Astrocyte (in vitro differentiated cells and primary cell): ENCODE measurements around a stretch of chr5.

DNA sequence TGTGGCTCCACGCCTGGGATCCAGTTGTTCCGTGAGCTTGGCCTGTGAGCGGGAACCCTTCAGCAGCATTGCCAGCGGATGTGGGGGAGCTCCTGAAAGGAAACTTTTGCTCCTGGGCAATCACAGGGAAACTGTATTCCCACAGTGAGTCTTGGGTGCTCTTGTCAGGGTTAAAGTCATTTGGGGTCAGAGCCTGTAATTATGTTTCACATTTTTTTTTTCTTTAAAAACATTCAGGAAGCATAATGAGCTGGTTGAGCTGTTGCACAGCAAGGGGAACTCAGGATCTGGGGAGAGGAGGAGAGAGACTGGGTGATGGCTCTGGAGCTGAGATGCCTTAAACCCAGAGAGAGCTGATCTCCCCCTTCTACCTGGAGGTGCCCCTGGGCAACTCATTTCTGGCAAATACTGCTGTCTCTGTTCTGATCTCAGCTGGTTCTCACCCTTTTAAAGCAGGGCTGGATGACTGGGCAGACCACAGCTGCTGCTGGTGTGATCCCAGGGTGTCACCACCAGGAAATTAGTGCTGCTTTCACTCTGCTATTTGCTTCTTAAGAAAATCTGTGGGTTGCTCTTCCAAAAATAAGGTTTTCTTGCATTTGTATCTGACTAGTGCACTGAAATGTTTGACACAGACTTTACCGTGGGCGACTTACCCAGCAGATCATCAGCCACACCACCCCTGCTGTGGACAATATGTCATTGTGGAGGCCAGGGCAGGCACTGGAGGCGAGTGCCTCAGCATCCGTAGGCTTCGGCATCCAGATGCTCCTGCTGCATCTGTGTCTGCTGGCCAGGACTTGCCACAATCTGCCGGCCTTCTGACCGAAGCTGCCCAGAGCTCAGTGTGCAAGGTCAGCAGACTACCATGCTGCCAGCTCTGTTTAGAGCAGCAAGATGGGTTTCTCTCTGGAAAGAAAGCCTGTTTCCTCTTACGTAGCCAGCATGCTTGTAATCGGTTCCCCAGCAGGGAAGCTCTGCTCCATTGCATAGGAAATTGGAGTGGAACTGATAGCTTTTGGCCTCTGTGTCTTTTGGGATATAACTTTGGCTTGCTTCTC is 13.4 kb downstream of the ARHGAP26 start:
- PRO-cap = no peak
- RRBS, 2 experiments = no CpG with 5 or more reads among the region's 13 CpGs

GRCh38 chr5:142792489-142793147 is 22.4 kb downstream of the ARHGAP26 start:
- PRO-cap = no peak
- RRBS, 2 experiments = no CpG with 5 or more reads among the region's 9 CpGs

GRCh38 chr5:142816175-142816933 is 46.2 kb downstream of the ARHGAP26 start:
- PRO-cap = no peak
- RRBS, 2 experiments = no CpG with 5 or more reads among the region's 5 CpGs

GRCh38 chr5:142819091-142819631 is 49.0 kb downstream of the ARHGAP26 start:
- PRO-cap = no peak
- RRBS, 2 experiments = no CpG with 5 or more reads among the region's 2 CpGs

GRCh38 chr5:142882889-142883501 is 112.8 kb downstream of the ARHGAP26 start:
- PRO-cap = no peak
- RRBS, 2 experiments = no CpG with 5 or more reads among the region's 2 CpGs

GRCh38 chr5:142884812-142885514 is 114.8 kb downstream of the ARHGAP26 start:
- PRO-cap = no peak
- RRBS, 2 experiments = no CpG with 5 or more reads among the region's 3 CpGs

GRCh38 chr5:142958499-142959134 is 188.4 kb downstream of the ARHGAP26 start:
- PRO-cap = no peak
- RRBS, 2 experiments = no CpG with 5 or more reads among the region's 3 CpGs

- PRO-cap = no peak
- RRBS, 2 experiments = no CpG with 5 or more reads among the region's 13 CpGs
Observed at GRCh38 chr5:143041290-143042383, 271.5 kb downstream of the ARHGAP26 start.

- PRO-cap = no peak
- RRBS, 2 experiments = no CpG with 5 or more reads among the region's 10 CpGs
Observed at GRCh38 chr5:143066671-143067389, 296.7 kb downstream of the ARHGAP26 start.

DNA sequence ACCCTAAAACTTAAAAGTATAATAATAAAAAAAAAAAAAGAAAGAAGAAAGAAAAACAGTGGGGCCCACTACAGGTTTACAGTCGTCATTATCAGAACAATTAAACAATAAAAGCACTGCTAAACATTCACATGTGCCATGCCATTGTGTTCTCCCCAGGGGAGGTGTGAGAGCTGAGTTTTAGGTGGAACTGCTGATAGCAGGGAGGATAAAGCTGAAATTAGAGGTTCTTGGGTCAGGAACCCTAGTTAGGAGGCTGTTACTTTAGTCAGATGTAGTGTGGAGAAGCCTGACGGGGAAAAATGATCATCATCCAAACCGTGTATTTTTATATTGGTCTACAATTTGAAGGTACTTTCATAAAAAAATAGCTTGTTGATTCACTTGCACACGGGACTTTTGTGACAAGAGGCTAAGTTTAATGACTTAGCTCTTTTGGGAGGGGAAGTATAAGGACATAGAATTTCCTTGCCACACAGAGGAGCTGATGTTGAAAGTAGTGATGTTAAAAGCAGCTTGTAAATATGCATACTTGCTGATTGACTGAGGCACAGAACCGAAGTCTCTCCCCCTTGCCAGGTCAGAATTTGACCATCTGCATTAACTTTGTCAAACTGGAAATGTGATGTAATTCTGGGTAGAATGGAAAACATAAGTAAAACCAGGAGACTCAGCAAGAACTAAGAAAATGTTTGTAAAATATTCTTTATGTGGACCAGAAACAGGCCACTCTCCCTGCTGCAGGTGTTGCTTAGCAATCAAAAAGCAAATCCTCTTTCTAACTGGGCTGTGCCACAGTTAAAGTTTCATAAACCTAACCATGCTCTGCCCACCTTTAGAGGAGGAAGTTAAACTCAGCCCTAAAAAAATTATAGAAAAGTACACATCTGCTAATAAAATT is 284.3 kb downstream of the NR3C1 start:
- PRO-cap = no peak
- RRBS, 2 experiments = no CpG with 5 or more reads among the region's 5 CpGs

GRCh38 chr5:143191573-143192314 is 211.7 kb downstream of the NR3C1 start:
- PRO-cap = no peak
- RRBS, 2 experiments = no CpG with 5 or more reads among the region's 10 CpGs

- PRO-cap = no peak
- RRBS, 2 experiments = no CpG with 5 or more reads among the region's 3 CpGs
Observed at GRCh38 chr5:143220581-143221480, 182.7 kb downstream of the NR3C1 start.

DNA sequence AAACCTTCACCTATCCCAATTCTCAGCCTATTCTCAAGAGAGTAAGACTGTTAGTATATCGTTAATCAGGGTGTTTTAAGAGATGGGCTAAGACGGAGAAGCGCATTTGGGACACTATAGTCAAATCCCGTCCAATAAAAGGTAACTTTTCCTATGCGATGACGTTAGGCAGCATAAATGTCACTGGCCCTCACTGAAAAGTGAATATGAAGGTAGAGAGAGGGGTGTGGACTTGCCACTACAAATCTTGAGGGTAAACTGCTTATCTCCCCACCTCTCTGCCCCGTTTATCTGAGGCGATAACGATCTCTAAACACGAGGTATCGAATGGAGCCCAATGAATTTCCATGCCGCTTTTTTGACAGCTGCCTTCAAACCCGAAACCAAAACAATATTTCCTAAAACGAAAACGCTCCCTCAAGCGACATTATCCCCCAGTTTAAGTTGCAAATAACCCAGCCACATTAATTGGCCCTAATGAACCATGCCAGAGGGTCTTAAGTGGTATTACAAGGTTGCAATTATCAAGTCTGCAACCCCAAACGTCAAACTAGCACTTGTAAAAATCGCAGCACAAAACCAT is 1.5 kb downstream of the NR3C1 start:
- PRO-cap = no peak
- RRBS, 2 experiments = no CpG with 5 or more reads among the region's 18 CpGs

GRCh38 chr5:143404179-143404642 is 725 bp upstream of the NR3C1 start:
- PRO-cap = no peak
- RRBS, 2 experiments = under 1% methylated on average over 21 to 26 of the region's 55 CpGs

DNA sequence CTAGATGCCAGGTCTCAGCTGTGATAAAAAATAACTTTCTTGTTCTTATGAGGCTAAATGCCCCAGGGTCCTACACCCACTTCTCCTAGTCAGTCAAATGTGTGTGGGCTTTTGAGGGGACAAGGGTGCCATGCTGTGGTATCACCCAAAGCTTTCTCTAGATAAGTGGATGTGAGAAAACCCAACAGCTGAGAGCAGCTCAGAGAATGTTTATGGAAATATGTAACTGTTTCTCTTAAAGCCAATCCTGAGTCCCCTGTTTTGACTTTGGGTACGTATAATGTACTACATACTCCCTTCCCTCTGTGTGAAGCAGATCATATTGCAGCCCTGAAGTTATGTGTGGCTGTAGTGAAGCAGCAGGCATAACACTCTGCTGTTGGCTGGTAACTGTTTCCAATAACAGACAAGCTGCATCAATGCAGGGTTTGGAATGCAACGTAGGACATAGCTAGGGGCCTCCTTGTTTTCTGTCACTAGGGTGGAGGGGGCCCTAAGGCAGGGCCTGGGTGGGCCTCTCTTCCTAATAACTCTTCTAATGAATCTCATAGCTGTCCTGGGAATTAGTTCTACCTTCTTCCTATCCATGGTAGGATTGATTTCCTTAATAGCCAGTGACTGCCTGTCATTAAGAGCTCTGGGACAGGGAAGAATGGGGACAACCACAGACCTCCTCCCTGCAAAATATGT is 129.8 kb upstream of the HMHB1 start:
- PRO-cap = no peak
- RRBS, 2 experiments = no CpG with 5 or more reads among the region's 2 CpGs

DNA sequence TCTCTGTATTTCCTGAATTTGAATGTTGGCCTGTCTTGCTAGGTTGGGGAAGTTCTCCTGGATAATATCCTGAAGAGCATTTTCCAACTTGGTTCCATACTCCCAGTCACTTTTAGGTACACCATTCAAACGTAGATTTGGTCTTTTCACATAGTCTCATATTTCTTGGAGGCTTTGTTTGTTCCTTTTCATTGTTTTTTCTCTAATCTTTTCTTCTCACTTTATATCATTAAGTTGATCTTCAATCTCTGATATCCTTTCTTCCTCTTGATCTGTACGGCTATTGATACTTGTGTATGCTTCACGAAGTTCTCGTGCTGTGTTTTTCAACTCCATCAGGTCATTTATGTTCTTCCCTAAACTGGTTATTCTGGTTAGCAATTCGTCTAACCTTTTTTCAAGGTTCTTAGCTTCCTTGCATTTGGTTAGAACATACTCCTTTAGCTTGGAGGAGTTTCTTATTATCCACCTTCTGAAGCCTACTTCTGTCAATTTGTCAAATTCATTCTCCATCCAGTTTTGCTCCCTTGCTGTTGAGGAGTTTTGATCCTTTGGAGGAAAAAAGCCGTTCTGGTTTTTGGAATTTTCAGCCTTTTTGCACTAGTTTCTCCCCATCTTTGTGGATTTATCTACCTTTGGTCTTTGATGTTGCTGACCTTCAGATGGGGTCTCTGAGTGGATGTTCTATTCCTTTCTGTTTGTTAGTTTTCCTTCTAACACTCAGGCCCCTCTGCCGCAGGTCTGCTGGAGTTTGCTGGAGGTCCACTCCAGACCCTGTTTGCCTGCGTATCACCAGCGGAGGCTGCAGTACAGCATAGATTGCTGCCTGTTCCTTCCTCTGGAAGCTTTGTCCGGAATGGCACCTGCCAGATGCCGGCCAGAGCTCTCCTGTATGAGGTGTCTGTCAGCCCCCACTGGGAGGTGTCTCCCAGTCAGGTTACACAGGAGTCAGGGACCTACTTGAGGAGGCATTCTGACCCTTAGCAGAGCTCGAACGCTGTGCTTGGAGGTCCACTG is 188.8 kb downstream of the PRELID2 start:
- PRO-cap = no peak
- RRBS, 2 experiments = no CpG with 5 or more reads among the region's 13 CpGs

DNA sequence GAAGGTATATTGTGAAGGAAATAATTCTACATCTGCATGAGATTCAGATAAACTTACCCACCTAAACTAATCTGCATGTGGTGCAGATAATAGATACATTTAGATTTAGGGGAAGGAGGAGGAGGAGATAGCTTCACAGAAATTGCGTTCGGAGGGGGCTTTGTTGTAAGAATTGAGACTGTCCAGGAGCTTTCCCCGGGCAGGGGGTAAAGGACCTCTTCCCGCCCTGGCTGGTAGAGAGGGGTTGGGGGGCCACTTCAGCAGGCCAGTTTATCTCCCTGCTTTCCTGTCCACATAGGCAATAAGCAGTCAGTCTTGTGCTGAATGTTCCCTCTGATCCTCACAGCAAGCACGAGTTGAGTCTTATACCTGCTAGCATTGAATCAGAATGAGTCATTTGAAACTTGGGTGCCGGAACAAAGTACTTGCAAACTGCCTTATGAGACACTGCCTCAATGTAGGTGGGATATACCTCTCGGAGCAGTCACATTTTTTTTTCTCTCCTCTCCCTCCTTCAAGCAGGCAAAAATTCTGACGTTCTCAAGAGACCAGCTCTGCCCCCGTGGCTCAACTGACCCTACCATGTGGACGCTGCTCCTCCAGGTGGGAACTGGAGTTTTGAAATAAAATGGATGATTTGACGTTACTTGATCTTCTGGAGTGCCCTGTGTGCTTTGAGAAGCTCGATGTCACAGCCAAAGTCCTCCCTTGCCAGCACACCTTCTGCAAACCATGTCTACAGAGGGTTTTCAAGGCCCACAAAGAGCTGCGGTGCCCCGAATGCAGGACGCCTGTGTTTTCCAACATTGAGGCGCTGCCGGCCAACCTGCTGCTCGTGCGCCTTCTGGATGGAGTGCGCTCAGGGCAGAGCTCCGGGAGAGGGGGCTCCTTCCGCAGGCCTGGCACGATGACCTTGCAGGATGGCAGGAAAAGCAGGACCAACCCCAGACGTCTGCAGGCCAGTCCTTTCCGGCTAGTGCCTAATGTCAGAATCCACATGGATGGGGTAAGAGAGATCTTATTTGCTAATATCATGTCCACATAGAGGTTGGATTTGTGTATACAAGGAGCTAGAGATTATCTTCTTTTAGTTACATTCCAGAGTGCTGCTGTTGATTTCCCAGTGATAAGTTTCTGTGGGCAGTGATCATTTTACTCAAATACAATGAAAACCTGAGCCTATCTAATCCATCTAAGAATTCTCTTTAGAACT is 1.3 kb downstream of the SH3RF2 start:
- PRO-cap = no peak
- RRBS, 2 experiments = 53 to 79% methylated on average over 7 to 9 of the region's 25 CpGs

GRCh38 chr5:146040607-146041084 is 64.7 kb downstream of the PLAC8L1 start:
- PRO-cap = no peak
- RRBS, 2 experiments = no CpG with 5 or more reads among the region's 7 CpGs

DNA sequence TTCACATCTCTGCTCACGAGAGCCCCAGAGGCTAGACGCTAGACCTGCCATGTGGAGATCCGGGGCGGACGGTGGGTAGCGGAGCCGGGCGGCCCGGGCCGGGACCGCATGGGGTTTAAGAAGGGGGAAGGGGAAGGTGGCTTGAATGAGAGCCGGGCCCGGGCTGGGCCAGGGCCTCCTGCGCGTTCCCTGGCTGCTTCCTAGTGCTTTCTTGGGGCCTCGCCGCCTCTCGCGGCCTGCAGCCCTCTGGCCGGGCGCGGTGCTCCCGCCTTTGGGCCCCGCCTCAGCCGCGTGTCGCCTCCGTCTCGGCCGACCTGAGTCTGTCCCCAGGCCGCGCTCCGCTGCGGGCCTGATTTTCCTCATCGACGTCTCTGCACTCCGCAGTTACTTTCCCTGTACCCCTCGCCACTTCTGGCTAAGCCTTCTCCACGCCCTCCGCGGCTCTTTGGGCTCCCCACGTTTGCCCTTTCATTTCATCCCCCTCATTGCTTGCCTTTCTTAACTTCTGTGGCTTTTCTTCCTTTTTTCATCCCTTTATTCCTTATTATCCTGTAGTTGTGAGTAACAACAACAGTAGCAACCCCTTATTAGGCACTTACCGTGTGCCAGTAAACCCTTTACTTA is 407 bp downstream of the TCERG1 start:
- PRO-cap = unidirectional peak, minus-strand start at position 390 of the sequence
- RRBS, 2 experiments = 0 to 2% methylated on average over 2 to 12 of the region's 43 CpGs

- PRO-cap = unidirectional peak, plus-strand start at chr5:146490258
- RRBS, 2 experiments = no CpG with 5 or more reads among the region's 4 CpGs
Observed at GRCh38 chr5:146489658-146490671, 26.0 kb downstream of the GPR151 start.